Aorta (tissue), 1 donor: ENCODE data around the genes CCL11, SLFN11 and CCL3L3.

- PRO-cap = no peak
These were observed 53.9 kb downstream of the MYO1D start for GRCh38 chr17:32822989-32823371.

DNA sequence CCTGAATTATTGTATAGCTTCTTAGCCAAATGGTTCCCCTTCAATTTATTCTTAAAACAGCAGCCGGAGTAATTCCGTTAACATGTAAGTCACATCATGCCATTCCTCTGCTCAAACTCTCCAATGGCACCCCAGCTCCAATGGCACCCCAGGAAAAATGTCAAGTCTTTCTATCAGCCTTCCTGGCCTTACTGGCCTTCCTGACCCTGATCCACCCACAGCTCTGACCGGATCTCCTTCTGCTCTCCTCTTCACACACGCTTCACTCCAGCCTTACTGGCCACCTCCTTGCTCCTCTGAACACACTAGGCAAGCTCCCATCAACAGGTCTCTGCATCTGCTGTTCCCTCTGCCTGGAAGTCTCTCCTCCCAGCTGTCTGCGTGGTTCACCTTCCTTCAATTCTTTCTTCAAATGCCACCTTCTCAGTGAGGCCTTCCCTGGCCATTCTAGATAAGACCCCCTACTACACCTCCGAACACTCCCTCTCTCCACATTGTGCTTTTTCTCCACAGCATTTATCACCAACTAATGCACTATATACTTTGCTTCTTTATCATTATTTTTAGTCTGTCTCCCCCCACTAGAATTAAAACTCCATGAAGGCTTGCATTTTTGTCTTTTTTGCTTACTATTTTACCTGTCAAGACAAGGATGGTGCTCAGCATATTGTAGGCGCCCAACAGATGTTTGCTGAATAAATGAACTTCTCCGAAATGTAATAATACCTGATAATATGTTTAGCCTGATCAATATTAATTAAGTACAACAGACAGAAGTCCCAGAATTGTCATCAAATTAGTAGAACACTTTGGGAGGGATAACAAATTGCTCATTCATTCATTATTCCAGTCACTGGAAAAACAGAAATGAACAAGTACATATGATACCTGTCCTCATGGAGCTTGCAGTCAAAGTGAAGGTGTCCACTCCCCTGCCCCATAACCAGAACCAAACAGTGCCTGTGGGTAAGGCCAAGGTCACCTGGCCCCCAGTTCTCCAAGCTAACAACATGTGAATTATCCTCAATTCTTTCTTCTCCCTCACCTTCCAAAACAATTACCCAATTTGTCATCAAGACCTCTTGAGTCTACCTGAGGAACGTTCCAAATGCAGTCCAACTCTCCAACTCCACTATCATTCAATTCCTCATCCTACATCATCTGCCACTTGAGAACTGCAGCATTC lies 43.1 kb downstream of the MYO1D start:
- PRO-cap = no peak

GRCh38 chr17:33984095-33984428 lies 271.0 kb upstream of the CCL2 start:
- PRO-cap = no peak

DNA sequence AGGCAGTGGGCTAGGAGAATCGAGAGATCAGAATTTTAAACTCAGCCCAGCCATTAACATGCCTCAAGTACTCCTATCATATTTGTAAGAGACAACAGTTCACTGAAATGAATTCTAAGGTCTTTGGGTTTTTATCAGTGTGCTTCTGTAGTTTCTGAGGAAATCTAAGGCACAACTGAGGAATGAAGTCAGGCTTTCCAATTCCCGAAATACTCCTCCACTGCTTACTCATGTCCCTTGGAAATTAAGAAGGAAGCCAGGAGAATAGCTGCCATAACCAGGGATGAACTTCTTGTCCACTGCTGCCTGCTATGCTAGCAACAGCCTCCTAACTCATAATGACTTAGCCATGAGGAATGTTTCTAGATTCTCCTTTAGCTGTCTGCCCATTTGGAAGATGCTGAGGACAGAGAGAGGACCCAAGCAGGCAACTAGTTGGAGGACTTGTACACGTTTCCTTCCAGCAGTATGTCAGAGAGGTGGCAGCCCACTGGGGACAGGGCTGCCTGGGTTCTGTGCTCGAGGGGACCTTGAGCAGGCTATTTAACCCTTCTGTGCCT lies 1.0 kb upstream of the CCL2 start:
- PRO-cap = no peak

DNA sequence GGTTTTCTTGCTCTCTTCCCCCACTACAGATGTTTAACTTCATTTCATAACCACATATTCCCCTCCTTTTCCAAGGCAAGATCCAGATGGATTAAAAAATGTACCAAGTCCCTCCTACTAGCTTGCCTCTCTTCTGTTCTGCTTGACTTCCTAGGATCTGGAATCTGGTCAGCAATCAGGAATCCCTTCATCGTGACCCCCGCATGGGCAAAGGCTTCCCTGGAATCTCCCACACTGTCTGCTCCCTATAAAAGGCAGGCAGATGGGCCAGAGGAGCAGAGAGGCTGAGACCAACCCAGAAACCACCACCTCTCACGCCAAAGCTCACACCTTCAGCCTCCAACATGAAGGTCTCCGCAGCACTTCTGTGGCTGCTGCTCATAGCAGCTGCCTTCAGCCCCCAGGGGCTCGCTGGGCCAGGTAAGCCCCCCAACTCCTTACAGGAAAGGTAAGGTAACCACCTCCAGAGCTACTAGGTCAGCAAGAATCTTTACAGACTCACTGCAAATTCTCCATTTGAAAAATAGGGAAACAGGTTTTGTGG lies at the start of gene CCL11:
Gene CCL11, plus strand, starts transcription at position 278 of the 544 bp plus-strand sequence.
- PRO-cap = no peak

DNA sequence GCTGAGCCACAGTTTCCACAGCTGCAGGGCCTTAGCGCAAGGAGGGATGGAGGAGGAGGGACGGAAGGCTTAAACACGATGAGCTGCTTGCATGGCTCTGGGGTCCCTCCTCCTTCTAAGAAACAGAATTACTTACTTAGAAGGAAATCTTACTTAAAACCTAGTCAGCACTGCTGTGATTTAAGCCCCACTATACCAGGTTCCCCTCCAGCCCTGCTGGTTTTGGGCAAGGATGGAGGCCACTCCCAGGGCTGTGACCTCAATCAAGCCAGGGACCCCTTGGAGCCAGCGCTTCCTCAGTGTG lies 184.8 kb downstream of the TMEM132E start:
- PRO-cap = no peak

DNA sequence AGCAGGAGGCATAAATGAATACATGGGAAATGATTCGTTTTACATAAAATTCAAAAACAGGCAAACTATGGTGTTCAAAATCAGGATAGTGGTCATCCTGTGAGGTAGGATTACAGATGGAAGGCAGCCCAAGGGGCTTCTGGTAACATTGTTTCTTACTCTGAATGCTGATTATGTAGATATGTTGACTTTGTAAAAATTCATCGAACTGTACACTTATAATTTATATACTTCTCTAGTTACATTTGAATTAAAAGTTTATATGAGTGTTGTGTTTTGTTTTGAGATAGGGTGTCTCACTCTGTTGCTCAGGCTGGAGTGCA lies 24.9 kb downstream of the RFFL start:
- PRO-cap = no peak

- PRO-cap = no peak
These were observed 1.5 kb downstream of the SLFN5 start for GRCh38 chr17:35244192-35244895.

DNA sequence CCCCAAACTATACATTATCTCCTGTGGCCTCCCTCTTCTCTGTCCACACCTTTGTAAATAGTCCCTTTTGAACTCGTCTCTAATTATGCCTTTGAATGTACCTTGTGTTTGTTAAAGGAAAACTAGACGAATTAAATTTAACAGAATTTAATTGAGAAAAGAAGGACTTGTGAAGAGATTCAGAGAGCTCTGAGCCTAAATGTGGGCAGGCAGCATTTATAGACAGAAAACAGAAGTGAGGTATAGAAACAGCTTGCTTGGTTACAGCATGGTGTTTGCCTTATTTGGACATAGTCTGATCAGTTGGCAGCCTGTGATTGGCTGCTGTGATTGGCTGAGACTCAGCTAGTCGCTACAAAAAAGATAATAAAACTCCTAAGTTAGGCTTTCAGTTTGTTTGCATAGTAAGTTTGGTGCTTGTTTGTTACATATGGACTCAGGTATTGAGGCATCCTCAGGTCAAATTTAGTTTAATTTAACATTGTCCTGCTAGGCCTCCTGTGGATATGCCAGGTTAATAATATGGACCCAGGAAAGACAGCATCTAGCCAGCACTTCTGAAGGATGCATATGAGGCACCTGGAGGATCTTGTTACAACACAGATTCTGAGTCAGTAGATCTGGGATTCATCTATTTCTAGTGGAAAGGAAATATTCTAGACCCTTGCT lies 43.3 kb downstream of the SLFN5 start:
- PRO-cap = no peak

DNA sequence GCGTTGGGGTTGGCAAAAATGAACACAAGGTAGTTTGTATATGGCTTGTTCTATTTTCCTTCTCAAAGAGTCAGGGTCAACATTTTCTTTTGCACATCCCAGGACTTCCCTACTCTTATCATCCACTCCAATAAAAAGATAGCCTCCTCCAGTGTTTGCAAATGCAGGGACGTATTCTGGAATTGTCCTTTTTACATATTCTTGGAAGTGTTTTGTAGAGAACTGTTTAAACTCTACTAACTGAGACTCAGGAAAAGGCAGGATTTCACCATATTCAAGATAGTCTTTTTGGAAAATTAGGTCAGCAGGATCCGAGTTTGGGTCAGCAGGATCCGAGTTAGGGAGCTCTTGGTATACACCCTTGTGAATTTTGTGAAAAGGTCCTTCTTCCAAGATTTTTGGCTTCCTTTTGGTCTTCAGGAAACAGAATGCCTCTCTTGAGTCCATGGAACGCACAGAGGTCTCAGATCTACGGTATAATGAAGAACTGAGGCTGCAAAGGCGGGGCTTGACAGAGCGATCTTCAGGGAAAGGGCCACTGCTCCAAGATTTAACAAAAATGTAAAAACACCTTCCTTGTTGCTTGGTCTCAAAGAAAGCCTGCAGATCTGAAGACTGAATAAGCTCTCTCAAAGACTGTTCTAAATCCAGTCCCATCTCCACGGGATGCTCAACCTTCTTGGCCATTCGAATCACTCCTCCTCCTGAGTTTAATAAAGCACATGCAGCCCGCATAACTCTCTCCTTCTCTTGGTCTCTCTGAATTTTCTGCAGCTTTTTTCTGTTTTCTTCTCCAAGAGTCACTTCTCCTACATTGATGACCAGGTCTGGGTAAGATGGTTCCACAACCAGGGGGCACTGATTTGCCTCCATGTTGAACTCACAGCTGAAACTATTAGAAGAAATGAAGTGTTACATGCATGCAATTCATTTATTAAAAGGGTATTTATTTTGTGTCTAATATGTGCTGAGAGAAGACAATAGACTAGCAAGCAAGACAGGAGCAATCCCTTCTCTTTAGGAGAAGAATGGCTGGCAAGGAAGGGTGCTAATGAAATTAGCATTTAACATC lies 10.2 kb downstream of the SLFN11 start:
- PRO-cap = no peak

DNA sequence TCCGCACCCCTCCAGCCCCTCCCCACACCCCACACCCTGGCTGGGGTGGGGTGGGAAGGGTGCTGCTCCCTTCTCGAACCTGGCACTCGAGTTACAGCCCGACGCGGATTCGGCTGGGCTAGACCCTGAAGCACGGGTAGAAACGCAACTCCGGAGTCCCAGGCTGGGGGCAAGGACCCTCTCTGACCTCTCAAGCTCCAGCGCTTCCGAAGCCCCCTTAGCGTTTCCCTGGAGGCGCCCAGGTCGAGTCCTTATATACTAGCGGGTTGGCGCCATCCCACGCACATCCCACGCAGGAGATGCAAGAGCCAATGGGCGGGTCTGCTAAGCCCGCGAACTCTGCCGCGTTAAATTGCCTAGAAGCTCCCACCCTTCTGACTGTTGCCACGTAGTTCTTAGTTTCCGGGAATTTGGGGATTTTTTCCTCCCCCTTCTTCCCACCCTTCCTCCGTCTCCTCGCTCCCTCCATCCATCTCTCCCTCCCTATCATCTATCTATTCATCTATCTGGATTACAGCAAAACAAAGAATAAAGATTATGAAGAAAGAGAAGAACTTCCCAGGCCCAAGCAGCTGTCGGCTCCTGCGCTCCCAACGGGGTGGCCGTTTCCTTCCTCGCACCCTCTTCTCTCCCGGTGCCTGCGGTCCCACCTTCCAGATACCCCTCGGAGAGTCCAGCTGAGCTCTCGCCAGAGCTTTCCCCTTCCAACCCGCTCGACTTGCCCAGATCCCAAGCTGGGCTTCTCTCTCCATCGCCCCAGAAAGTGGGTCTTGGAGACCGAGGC lies at the start of gene SLFN11:
Gene SLFN11, minus strand, starts transcription at position 227 of the 784 bp plus-strand sequence.
- PRO-cap = bidirectional peak, plus-strand start at position 435 of the sequence, minus-strand start at position 226 of the sequence

DNA sequence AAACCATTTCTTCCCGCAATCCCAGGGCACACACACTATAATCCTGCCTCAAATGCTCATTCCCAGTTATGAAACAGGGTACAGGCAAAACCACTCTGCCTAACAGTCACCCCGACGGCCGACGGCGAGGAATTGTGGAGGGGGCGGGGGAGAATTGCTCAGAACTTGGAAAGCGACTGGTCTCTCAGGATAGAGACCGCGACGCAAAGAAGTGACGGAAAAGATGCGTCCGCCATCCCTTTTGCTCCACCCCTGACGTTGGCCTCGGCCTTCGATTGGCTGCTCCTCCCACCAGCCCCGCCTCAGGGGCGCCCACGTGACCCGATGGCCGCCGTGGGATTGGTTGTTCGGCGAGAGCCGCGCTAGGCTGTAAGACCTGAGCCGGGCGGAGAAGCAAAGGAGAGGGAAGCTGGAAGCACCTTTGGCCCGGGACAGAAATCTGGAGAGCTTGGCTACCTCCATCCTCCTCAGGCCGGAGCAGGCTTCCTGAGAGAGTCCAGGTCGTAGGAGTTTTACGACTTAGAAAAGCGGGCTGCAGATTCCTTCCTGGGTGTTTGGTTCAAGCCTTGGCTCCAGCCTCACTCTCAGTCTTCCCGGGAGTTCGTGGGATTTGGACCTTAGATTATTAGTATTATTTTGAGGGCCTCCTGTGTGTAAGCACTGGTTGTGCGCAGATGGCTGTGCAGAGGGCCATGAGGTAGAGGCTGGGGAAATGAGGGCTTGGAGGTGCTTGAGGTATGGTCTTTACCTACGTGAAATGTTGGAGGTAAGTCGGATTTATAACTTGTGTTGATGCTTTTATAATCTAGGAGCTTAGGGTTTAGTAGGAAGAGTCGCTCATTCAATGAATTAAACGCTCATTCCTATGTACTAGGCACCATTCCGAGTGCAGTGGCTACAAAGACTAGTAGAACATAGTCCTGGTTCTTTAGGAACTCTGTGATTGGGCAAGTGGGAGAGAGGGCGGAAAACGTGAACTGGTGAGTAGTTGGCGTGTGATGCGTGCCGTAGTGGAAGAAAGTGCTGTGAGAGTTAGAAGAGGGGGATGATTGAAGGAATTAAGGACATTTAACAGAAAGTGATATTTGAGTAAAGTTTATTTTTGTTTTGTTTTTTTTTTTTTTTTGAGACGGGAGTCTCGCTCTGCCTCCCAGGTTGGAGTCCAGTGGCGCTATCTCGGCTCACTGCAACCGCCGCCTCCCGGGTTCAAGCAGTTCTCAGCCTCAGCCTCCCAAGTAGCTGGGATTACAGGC lies 7.5 kb upstream of the SLFN14 start:
- PRO-cap = bidirectional peak, plus-strand start at position 396 of the sequence, minus-strand start at position 205 of the sequence

DNA sequence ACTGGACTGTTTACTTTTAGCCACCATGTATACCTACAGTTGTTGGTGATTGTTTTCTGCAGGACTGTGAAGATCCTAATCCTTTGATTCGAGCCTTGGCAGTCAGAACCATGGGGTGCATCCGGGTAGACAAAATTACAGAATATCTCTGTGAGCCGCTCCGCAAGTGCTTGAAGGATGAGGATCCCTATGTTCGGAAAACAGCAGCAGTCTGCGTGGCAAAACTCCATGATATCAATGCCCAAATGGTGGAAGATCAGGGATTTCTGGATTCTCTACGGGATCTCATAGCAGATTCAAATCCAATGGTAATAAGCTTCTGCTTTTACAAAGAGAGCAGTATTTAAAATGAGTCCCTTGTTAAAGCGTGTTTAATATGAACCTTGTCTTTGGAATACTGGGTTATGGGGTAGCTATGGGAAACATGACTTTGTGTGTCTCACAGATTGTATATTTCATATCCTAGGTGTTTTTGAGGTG lies 21.0 kb downstream of the AP2B1 start:
- PRO-cap = no peak

GRCh38 chr17:35843836-35845107 lies 24.4 kb downstream of the HEATR9 start:
- PRO-cap = no peak

DNA sequence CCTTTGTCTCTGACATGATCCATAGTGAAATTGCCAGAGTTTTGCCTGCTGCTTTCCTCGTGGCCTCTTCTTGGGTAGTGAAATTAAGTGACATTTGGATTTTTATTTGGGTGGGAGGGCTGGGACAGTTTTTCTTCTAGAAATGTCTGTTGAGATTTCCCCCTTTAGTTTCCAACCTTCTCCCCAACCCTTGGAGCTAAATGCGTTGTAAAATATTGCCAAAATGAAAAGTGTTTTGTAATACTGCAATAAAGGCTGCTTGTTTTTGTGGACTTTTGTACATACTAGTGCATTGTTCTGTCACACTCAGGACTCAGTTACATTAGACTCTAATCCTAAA lies 21.8 kb downstream of the HEATR9 start:
- PRO-cap = no peak

DNA sequence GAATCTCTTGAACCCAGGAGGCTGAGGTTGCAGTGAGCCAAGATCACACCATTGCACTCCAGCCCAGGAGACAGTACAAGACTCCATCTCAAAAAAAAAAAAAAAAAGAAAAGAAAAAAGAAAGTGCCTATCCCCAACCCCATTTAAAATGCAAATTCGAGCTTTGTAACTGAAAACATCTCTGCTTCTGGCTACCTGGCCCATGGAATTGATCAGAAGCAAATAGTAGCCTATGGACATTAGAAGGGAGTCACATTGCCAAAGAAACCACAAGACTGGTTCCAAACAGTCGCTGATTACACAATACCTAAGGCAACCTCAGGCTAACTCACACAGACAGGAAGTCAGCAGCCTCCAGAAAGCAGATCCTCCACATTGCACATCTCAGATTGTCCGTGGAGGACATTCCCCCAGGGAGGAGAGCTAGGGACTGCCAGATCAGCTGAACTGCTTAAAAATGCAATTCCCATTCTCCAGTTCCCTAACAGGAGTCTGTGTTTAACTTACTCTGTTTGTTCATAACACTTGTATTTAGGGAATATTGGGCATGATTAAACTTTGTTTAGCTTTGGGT lies 4.3 kb downstream of the CCL3L3 start:
- PRO-cap = no peak

GRCh38 chr17:36196696-36197165 lies at the start of gene CCL3L3:
Gene CCL3L3, minus strand, starts transcription at chr17:36196758.
- PRO-cap = unidirectional peak, minus-strand start at chr17:36196758

GRCh38 chr17:36520626-36521002 lies 14.1 kb downstream of the MYO19 start:
- PRO-cap = no peak

GRCh38 chr17:36535315-36535987 lies 664 bp downstream of the PIGW start:
- PRO-cap = bidirectional peak, plus-strand start at chr17:36535537, minus-strand start at chr17:36535455

DNA sequence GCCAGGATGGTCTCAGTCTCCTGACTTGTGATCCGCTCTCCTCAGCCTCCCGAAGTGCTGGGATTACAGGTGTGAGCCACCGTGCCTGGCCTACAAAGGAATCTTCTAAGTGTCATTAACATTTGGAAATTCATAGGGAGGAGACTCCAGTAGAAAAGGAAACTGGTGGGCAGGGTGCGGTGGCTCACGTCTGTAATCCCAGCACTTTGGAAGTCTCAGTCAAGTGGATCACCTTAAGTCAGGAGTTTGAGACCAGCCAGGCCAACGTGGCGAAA lies 22.8 kb upstream of the DHRS11 start:
- PRO-cap = no peak